Fibroblast of the aortic adventitia (primary cell): ENCODE results near the genes AANAT and RHBDF2.

DNA sequence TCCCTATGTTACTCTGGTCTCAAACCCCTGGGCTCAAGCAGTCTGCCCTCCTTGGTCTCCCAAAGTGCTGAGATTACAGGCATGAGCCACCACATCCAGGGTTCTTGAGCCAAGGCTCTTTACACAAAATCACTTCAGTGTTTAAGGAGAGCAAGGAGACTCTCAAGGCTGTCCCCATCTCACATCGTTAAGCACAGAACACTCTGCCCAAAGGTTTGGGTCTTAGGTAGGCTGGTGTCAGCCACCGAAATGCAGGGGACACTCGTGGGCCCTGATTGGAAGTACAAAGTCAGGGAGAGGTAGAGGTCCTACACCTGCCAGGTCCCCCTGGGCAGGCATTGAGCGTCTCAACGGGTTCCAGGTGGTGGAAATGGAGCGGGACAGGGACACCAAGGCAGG is 315 bp upstream of the ZACN start:
- CAGE, long polyA plus RNA, result no peak

DNA sequence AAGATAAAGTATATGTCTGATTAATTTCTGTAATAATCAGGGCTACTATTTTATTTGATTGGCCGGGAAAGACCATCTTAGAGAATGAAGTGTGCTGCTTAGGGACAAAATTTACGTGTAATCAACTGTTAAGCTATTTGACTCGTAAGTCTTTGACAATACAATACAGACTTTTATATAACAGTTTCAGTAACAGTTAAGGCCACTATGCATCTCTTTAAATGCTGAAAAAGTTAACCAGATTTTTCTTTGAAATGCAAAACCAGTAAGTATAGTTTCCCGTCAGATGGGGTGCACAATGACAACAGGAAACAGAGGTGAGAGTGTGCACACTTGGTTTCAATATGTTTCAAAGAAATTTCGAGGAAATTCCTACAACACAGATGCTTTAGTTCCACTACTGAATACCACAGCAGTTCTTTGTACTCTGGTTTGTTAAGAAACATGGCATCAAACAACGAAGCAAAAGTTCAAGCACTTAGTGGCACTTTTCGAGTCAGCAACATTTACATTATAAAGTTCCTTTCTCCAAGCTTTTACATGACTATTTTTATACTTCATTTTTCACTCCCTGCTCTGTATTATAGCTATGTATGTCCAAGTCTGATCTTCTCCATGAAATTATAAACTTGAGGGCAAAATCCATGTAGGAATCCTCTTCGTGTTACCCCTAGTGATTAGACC is 48.4 kb downstream of the RNF157 start:
- CAGE, long polyA plus RNA, result no peak

DNA sequence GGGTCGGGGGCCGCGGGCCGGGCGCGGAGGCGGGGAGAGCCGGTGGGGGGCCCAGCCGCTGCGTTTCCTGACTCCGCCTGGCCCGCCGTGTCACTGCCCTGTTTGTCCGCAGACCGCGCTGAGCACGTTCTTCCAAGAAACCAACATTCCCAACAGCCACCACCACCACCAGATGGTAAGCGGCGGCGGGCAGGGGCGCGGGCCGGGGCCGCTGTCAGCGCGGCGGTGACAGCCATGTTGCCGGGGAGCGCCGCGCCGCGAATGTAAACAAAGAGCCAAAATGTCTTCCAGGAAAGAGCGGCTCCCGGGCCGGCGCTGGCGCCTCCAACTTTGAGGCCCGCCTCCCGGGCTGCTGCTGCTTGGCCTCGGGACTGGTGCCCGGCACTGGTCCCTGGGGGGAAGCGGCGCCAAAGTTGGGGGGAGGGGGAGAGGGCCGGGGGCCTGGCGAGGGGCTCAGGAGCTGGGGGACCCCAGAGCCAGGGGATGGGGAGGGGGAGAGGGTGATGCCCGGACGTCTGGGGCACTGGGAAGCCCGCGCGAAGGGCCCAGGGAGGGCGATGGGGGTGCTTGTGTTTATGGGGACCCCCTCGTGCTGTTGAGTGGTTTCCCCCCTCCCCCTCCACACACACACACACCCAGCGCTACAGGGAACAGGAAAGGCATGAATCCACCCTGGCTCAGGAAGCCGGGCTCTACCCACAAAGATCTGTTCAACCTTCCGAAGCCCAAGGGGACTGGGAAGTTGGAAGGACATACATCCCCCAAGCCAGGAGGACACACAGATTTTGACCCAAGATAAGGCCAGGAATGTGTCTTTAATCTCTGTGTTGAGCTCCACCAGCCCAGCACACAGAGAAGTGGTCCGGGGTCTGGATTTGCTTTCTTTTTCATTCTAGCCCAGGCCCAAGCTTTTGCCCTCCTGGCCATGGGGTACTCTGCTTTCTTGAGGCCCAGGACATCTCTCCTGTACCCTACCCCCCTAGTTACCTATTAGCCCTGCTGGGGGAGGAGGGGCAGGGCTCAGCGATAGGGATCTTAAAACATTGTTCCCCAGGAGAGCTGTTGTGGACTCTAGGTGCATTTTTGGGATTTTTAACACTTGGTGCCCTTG is 1.0 kb downstream of the UBALD2 start:
- CAGE, long polyA plus RNA, result no peak

DNA sequence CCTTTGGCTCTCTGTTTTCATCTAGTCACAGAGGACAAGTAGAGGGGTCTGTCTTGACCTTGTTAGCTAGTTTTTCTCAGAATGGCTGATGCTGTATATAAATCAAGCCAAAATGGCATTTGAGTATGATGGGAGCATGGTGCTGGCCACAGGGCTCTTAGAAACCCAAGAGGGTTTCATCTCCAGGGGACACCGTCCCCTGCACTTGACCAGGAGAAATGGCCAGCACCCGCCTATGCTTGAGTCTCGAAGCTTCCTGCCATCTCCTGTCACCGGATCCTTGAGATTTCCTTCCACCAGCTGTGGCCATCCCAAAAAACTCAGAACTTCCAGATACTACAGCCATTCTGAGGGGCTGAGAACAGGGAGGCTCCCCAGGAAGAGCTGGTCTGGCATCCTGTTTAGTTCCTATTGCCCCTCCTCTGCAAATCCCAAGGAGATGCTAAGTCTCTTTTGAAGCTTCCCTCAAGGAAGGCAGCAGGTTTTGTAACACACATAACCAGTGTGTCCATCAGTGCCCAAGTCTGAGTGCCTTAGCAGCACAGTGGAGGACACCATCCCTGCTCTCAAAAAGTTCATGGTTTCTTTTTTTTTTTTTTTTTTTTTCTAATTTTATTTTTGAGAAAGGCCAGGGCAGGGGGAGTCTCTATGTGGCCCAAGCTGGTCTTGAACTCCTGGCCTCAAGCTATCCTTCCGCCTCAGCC is 1.9 kb downstream of the UBALD2 start:
- CAGE, long polyA plus RNA, result no peak

- CAGE, long polyA plus RNA, result no peak
Observed at GRCh38 chr17:76269867-76271112, 5.1 kb downstream of the UBALD2 start.

DNA sequence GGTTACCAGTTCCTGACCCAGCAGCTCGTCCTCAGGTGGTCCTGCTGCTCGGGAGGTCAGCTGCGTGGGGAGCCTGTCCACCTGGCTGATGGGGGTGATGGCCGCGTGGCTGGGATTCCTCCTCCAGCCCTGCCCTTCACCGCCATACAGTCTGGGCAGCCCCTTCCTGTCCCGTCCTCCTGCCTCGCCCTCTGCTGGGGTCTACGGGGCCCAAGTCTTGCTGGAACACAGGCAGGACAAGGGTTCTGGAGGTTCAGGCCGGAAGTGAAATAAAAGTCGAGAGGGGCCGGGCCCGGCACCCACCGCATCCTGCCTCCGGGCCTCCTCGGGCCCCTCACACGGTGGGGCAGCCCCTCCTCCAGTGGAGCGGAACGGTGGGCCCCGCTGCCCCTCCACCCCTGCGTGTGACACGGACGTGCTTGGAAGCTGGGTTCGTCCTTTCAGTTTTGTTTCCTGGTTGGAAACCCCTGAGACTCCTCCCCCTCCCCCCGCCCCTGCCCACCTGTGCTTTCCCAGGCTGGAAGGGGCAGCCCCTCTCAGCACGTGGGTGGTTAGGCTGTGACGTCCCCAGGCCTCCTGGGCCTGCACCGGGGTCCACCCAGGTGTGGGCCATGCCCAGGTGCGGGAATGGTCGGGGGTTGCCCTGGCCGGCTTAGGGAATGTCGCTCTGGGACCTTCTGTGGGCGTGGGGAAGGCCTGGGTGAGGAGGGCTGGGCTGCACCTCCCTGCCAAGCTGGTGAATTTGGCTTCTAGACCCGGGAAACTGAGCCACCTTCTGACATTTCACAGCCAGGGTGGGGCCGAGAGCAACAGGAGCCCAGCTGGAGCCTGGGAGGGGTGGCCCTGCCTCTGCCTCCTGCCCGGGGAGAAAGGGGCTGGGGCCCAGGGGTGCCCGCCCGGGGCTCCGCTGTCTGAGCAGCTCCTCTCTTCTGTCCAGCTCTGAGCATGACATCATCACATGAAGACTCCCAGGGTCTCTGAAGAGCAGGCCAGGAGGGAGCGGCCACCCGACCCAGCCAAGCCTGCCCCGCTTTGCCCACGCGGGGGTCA is 7.0 kb downstream of the UBALD2 start:
- CAGE, long polyA plus RNA, result no peak

DNA sequence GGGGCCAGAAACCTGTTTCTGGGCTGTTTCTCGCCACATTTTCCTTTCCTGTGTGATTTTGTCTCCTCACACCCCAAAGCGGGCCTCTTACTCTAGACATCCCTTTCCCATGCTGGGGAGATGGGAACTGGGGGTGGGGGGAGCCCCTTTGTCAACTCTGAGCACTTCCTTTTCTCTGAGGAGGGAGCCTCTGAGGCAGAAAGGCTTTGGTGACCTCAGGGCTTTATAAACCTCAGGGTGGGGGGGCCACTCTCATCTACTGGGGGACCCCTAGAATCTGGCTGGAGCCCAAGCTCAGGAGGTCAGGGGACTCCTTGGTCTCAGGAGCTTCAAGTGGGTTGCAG is 7.7 kb downstream of the UBALD2 start:
- CAGE, long polyA plus RNA, result no peak

GRCh38 chr17:76352702-76353468 is 831 bp downstream of the PRPSAP1 start:
- CAGE, long polyA plus RNA, result no peak

DNA sequence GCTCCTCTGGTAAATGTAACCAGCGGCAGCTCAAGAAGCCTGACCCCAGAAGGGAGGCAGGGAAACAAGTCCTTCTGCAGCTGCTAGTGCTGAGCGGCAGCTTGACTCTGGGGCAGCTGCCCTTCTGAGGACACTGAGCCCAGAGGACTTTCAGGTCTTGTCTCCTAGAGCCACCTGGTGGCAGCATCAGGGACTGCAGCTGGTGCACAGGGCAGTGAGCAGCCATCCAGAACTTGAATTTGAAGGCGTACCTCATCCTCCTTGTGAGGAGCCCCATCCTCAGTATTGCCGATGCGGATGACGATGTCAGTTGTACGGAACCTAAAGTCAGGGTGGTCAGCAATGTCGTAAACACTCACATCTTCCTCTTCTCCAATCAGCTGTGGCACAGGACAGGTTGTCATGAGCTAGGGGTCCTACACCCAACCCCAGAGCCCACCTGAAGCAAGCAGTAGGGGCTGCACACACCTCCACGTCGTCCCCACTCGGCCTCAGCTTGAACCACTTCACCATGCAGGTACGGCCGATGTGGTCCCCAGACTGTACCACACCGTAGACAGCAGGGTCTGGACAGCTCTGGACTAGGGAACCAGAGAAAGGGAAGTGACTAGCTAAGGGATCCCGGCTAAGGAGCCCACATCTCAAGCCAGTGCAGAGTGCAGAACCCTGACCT is 13.7 kb downstream of the SPHK1 start:
- CAGE, long polyA plus RNA, result no peak

DNA sequence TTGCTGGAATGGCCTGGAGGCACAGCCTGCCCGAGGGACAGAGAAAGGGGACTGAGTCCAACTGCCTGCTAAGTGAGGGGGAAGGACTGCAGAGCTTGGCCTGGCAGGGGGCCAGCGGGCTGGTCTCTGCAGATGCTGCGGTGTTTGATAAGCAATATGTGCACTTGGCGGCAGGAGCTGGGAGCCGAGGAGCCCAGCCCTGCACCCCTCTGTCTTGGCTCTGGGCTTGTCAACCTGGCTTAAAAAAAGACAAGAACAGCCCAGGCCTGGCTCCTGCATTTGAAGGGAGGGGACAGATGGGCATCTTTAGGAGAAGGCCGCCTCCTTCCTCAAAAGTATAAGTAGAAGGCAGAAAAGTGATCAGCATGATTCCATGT is 30.2 kb downstream of the SPHK1 start:
- CAGE, long polyA plus RNA, result no peak

DNA sequence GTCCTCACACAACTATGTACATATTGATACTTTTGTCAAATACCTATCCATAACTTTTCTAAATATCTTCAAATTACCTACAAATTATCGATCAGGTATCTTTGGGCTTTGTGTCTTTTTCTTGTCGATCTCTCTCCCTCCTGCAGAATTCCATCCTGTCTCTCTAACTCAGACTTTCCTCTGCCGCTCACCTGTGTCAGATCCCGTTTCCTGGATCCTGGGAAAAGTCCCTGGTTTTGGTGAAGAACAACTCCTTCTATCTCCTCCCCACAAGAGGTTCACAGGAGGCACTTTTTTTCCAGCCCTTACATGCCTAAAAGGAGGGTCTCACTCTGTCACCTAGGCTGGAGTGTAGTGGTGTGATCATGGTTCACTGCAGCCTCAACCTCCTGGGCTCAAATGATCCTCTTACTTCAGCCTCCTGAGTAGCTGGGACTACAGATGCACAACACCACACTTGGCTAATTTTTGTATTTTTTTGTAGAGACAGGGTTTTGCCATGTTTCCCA is 27.2 kb downstream of the UBE2O start:
- CAGE, long polyA plus RNA, result no peak

DNA sequence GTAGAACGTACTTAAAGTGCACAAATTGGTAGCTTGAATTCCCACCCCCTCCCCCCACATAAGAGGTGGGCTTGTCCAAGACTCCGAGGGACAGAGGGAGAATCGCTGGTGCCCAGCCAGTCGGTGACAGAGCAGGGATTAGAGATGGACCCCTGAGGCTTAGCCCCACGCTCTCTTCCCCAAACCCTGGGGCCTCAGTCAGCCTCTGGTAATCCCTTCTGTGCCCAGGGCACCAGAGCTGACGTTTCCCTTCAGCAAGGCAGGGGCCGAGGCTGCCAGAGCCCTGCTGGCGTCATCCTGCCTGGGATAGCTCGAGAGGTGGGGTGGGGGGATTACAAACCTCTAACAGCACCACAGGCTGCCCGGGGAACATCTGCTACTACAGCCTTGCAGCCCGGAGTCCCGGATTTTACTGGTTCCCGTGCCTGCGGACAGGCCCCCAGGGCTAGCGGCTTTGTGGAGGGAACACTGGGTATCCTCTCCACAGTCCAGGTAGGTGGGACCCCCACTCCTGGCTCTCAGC is at the start of gene AANAT:
Gene AANAT (plus strand): TSS at position 368 of the 523 bp plus-strand sequence.
- CAGE, long polyA plus RNA, result no peak

- CAGE, long polyA plus RNA, result no peak
Observed at GRCh38 chr17:76500885-76501750, at the start of gene RHBDF2. RHBDF2 (minus strand) TSS chr17:76501423.

GRCh38 chr17:76506335-76506785 is 5.1 kb upstream of the RHBDF2 start:
- CAGE, long polyA plus RNA, result no peak

DNA sequence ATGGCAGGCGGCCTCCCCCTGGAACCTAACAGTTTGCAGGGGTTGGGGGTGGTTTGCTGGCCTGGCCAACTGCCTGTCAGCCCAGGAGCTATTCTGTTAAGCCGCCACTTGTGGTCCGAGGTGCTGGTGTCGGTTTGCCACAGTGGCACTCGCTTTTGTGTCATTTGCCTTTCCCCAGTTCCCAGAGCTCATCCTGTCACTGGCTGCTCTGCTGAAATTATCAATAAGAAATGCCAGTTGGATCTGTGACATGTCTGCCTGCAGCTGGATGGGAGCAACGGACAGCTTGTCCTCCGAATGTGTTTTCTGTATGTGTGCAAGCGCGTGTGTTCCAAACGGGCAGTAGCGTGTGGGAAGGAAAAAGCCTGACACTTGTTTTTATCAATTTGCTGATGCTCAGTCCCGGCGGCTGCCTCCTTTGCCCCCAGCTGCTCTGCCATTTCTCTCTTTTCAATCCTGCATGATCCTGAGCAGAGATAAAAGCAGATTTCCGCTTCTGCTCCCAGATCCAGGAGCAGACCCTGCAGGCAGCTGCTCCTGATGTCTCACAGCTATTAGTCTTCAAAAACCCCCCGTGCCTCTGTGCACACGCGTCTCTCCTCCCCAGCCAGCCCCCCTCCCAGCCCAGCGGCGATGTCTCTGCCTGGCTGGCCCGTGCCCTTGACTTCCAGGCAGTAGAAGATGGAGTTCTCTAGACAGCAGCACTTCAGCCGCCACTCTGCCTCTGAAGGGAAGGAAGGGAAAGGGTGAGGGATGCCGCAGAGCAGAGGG is 4.0 kb downstream of the PRCD start:
- CAGE, long polyA plus RNA, result no peak

GRCh38 chr17:76558061-76558989 is 18.5 kb downstream of the PRCD start:
- CAGE, long polyA plus RNA, result no peak

DNA sequence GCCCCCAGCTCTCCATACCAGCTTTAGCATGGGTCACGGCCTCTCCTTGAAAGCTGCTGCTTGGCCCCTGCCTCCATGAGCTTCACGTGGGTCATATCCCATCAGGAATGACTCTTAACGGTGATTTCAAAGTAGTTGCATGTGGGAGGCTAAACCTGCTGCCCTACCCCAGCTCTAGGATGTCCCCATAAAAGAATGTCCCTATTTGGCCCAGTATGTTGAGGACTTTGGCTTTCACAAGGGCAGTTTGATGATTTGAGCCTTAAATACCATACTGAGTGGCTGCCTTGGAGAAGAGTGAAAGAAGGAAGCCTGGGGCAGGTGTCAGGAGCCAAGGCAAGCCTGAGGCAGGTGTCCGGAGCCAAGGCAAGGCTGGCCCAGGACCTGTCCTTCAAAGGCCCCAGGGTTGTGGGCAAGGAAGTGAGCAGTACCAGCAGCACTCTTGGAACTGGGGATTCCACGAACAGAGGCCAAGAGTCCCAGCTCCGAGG is 18.7 kb downstream of the ST6GALNAC2 start:
- CAGE, long polyA plus RNA, result no peak

DNA sequence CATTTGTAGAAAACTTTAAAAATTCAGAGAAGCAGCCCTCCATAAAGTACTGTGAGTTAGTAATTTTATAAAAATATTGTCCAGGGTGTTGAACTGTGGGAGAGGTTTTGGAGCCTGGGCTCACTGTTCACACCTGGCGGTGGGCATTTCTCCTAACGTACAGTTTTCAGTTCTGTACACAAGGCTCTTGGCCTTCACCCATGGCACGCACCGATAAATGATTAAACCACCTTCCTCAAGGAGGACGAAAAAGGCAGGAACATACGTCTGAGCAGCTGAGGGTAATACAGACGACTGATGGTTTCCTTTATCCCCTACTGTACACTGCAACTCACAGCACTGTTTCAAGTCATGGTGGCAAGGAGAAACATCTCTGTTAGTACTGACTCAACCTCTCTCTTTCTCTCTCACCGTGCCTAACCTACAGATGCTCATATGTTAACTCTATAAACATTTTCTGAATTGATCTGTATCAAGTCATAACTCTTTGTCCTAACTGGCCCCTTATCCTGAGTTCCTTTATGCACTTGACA is 1.5 kb upstream of the ST6GALNAC1 start:
- CAGE, long polyA plus RNA, result no peak

DNA sequence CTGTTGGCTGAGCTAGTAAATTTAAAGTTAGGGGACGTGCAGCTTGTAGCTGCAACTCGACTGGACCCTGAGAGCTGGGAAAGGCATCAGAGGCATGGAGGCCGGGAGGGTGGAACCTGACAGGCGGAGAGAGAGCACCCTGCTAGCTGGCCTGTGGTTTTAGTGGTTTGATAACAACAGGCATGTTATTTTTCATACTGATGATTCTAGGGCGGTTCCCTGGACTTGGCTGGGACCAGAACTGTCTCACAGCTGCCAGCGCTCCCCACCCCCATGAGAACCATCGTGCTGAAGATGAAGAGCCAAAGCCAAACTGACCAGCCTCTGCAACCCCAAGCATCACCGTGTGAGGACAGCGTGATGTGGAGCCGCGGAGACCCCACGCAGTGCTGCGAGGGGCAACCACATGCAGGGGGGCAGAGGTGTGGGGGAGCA is 28.5 kb downstream of the MXRA7 start:
- CAGE, long polyA plus RNA, result no peak

- CAGE, long polyA plus RNA, result no peak
Observed at GRCh38 chr17:76685882-76686276, 24.9 kb downstream of the MXRA7 start.